Heart (tissue), 3 donors: Measurements from ENCODE around the genes NMNAT2 and ARPC5.

- RAMPAGE, long total RNA, 2 experiments = start-site peak on the minus strand in 2 of 2 experiments, at chr1:183418346-183418419 at its widest, 12 to 29 reads per replicate
These were observed at the start of gene NMNAT2 for GRCh38 chr1:183417546-183418916. NMNAT2 (minus strand) TSS chr1:183418380.

DNA sequence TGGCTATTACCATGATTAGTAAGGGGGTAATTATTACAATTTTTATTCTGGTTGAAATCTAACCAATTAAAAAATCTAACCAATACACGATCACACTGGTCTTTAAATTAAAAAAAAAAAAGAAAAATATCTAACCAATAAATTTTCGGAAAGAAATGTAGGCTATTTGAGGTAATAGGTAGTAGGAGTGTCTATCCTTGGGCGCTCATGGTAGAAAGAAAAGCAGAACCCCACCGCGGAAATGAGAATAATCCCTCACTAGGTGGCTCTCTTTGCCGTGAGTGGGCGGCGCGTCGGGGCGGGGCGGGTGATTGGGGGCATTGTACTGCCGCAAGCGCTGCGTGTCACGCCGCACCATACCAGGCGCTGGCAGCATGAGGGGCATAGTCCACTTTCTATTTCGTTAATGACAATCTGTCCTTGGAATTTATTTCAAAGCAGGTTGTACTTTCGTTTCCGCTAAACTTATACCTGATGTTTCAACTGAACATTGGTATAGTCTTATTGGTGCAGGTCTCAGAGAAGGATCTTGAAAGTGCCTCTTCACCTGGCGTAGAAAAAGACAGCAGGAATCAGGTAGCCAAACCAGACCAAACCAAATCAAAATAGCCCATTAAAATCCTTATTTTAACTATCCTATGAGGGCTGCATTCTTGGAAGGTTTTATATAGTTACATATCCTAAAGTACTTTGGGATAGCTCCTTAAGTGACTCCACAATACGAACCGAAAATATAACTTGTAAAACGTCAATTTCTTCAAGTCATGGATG lies 2.1 kb upstream of the SMG7 start:
- RAMPAGE, long total RNA, 2 experiments = no peak in any of the 2 experiments

GRCh38 chr1:183552388-183553022 lies 37.8 kb downstream of the NCF2 start:
- RAMPAGE, long total RNA, 2 experiments = no peak in any of the 2 experiments

GRCh38 chr1:183555639-183556687 lies 34.3 kb downstream of the NCF2 start:
- RAMPAGE, long total RNA, 2 experiments = no peak in any of the 2 experiments

- RAMPAGE, long total RNA, 2 experiments = no peak in any of the 2 experiments
These were observed 3.2 kb upstream of the NCF2 start for GRCh38 chr1:183593343-183593936.

- RAMPAGE, long total RNA, 2 experiments = no peak in any of the 2 experiments
These were observed 1.9 kb downstream of the ARPC5 start for GRCh38 chr1:183633555-183634201.

DNA sequence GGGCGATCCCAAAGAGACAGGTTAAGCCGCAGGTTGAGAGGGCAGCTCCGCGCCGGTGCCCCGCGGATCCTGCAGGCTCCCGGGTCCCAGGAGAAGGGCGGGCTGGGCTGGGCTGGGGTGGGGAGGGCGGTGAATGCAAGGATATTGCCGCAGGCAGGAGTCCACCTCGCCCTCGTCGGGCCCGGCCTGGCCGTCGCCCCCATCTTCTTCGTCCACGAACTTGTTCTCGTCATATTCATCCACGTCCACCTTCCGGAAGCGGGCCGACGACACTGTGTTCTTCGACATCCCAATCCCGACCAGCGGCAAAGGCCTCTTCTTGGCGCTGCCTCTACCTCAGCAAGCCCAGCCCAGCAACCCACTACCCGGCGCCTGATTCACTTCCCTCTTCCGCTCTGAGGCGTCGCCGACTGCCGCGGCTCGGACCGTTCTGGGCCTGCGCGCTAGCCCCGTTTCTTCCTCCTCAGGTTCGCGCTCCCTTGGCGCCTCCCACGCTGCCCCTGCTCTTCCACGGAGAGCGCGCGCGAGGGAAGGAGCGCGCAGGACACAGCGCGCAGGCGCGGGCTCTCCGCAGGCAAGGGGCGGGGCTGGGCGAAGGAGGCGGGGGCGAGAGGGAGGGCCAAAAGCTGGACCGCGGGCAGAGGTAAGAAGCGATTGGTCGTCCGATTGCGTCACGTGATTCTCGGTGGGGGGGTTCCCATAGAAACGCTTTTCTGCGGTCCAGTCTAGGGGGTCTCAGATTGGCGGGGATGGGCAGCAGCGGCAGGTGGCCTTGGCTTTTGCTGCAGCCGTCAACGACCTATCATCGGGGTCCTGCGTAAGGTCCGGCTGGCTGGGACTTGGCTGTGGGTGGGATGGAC lies at the start of gene ARPC5:
ARPC5 (minus strand) TSS at position 412 of the 860 bp plus-strand sequence.
- RAMPAGE, long total RNA, 2 experiments = start-site peak on the minus strand in 2 of 2 experiments, centred at positions 423 to 430 of the sequence, 555 to 1,113 reads per replicate

- RAMPAGE, long total RNA, 2 experiments = no peak in any of the 2 experiments
These were observed 62.2 kb downstream of the RGL1 start for GRCh38 chr1:183867029-183867531.

- RAMPAGE, long total RNA, 2 experiments = no peak in any of the 2 experiments
These were observed 79.7 kb downstream of the RGL1 start for GRCh38 chr1:183884523-183885128.

DNA sequence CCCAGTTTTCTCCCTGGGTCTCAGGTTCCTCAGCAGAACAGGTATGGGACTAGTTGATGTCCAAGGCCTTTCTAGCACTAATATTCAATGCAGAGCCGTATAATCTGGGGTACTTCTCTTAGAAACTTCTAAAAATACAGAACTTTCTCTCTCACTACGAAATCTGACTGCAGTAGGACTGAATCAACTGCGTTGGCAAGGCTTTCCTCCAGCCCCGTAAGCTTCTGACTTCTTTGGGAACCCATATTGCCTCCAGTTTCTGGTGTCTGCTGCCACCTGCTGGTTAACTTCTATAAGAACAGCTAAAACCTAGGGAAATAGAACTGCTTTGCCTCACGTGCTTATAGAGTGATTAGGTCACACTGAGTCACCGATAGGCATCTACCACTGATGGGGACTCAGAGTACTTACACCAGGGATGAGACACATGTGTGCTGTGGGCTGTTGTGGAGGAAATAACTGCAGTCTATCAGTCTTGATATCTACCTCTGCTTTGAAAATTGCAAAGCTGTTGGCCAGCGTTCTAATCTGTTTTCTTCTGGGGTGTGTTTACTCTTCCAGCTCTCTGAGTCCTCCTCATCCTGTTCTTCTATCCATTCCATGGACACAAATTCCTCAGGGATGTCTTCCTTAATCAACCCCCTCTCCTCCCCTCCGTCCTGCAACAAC lies 111.1 kb downstream of the RGL1 start:
- RAMPAGE, long total RNA, 2 experiments = no peak in any of the 2 experiments

GRCh38 chr1:183932222-183932858 lies 105.2 kb downstream of the COLGALT2 start:
- RAMPAGE, long total RNA, 2 experiments = no peak in any of the 2 experiments

GRCh38 chr1:183954813-183955060 lies 82.8 kb downstream of the COLGALT2 start:
- RAMPAGE, long total RNA, 2 experiments = no peak in any of the 2 experiments

DNA sequence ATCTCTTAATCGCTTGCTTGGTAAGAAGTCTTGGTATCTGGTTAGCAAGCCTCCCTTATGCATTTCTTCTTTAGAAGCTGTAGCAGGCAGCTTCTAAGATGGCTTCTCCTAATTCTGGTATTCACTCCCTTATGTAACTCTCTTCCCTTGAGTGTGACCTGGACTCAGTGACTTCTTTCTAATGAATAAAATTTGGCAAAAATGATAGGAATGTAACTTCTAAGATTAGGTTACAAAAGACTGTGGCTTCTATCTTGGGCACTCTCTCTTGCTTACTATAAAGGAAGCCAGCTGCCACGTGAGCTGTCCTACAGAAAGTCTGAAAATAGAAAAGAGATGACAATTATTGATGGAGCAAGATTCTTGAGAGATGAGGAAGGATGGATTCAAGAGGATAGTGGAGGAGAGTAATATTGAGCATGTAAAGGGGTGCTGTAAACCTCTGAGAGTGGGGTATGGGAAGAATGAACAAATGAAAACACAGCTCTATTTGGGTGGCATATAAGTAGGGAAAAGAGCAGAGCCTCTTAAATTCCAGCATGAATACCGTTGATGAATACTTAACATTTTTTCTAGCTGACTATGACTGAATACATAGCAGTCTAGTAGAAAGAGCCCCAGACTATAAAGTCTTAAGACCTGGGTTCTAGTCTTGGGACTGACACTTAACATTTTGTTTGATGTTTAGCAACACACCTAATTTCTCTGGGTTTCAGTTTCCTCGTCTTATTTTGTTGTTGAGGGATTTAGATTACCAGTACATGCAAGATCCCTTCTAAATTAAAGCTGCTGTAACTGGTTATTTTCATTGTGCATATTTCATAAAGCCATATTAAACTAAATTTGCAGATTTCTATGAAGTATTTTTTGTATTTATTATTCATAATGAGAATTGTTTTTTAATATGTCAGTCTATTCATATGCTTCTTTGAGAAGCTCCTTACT lies 5.6 kb downstream of the TSEN15 start:
- RAMPAGE, long total RNA, 2 experiments = no peak in any of the 2 experiments

DNA sequence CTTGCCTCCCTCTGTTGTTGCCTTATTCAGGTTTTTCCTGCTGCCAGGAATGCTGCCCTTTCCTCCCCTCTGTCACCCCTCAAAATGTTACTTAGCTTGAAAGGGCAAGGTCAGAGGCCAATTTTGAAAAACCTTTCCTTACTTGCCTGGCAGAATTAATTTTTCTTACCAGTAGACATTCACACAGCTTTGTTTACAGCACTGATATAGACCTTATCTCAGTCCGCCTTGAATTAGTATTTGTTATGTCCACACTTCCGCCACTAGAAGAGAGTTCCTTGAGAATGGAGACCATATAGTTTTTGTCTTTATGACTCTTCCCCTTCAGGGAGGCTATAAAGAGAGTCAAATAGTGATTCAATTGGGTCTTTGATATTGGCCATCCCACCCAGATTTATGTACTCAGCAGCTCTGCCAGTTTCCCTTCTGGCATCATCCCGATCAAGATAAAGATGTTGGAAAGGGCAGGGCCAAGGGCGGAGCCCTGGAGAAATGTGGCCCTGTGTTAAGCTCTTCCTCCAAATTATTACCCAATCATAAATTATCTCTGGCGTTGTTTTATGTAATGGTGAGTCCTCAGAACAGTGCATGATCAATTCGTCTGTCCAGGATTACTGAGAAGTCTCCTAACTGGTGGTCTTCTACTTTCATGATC lies 38.9 kb downstream of the C1orf21 start:
- RAMPAGE, long total RNA, 2 experiments = no peak in any of the 2 experiments

GRCh38 chr1:184434236-184434966 lies 47.6 kb downstream of the C1orf21 start:
- RAMPAGE, long total RNA, 2 experiments = no peak in any of the 2 experiments

DNA sequence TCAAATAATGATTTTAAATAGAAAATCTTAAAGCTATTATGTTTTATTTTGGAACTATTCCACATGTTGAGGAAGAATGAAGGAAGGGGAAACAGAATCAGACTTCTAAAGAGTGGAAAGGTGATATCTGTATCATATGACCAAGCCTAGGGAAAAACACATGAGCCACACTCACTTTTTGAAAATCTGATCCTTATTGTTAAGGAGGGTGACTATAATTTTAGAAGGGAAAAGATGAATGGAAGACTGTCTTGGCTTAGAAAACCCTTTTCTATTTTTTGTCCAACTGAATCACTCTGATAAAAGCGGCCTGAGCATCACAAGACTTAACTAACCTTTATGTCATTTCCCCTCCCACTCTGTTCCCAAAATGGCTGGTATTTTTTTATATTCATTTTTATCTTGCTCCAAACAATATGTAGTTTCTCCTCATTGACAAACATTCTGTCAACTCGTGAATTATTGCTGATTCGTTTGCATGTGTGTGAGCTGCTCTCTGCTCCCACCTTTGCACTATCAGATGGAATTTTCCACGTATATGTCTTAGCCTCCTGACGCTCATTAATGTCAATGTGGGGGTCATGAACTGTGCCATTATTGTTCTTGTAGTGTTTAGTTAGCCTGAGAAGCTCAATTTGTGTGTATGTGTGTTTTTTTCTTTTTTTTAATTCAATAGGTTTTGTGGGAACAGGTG lies 169.9 kb downstream of the C1orf21 start:
- RAMPAGE, long total RNA, 2 experiments = no peak in any of the 2 experiments

DNA sequence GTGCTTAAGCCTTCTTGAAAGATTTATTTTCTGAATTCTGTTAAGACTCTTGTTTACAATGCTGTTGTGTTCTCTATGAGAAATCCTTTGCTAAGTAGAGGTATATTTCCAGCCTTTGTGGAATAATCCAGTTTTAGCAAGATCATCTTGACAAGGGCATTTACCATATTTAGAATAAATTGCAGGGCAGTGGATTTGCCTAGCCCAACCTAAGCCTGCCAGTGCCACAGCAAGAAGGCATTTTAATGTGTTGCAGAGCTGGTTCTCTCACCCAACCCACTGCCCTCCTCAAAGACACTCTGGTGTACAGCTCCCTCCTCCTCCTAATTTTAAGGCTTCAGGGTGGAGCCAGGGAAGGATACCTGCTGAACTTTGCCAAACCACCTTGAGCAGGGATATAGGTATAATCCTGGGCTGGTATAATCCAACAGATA lies 174.1 kb downstream of the C1orf21 start:
- RAMPAGE, long total RNA, 2 experiments = no peak in any of the 2 experiments

- RAMPAGE, long total RNA, 2 experiments = no peak in any of the 2 experiments
These were observed 90.3 kb downstream of the EDEM3 start for GRCh38 chr1:184663898-184665160.

GRCh38 chr1:184870366-184870920 lies 103.9 kb downstream of the NIBAN1 start:
- RAMPAGE, long total RNA, 2 experiments = no peak in any of the 2 experiments

GRCh38 chr1:184926949-184927718 lies 47.2 kb downstream of the NIBAN1 start:
- RAMPAGE, long total RNA, 2 experiments = no peak in any of the 2 experiments